Spinal cord (tissue), 3 donors: ENCODE data around the genes MAPT and OSBPL7.

DNA sequence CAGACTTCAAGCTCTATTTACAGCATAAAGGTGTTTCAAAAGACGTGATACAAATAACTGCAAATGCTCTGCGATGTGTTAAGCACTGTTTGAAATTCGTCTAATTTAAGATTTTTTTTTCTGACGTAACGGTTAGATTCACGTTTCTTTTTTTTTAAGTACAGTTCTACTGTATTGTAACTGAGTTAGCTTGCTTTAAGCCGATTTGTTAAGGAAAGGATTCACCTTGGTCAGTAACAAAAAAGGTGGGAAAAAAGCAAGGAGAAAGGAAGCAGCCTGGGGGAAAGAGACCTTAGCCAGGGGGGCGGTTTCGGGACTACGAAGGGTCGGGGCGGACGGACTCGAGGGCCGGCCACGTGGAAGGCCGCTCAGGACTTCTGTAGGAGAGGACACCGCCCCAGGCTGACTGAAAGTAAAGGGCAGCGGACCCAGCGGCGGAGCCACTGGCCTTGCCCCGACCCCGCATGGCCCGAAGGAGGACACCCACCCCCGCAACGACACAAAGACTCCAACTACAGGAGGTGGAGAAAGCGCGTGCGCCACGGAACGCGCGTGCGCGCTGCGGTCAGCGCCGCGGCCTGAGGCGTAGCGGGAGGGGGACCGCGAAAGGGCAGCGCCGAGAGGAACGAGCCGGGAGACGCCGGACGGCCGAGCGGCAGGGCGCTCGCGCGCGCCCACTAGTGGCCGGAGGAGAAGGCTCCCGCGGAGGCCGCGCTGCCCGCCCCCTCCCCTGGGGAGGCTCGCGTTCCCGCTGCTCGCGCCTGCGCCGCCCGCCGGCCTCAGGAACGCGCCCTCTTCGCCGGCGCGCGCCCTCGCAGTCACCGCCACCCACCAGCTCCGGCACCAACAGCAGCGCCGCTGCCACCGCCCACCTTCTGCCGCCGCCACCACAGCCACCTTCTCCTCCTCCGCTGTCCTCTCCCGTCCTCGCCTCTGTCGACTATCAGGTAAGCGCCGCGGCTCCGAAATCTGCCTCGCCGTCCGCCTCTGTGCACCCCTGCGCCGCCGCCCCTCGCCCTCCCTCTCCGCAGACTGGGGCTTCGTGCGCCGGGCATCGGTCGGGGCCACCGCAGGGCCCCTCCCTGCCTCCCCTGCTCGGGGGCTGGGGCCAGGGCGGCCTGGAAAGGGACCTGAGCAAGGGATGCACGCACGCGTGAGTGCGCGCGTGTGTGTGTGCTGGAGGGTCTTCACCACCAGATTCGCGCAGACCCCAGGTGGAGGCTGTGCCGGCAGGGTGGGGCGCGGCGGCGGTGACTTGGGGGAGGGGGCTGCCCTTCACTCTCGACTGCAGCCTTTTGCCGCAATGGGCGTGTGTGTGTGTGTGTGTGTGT lies at the start of gene MAPT:
TSS of gene MAPT (plus strand) at position 815 of the 1,331 bp plus-strand sequence.
- PRO-cap: no peak
- RAMPAGE, long total RNA: start-site peak on the plus strand centred at position 864 of the sequence, 111 bp wide, 563 and 863 reads in 2 replicates

DNA sequence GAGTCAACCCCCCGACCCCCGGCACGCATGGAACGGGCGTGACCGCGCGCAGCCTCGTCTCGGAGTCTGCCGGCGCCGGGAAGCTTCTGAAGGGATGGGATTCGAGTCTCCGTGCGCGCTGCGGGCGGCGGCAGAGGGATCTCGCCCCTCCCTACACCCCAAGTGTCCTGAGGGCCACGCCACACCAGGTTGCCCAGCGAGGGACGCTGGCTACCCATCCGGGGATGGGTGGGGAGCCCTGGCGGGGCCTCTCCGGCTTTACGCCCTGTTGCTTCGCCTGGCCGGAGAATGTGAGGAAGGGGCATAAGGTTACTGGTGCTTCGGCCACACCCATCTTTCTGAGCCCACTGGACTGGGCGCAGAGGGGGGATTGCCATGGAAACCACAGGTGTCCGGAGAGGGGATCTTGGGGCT lies 1.8 kb downstream of the MAPT start:
- PRO-cap: no peak
- RAMPAGE, long total RNA: no peak

GRCh38 chr17:46030083-46030920 lies 31.3 kb downstream of the STH start:
- PRO-cap: no peak
- RAMPAGE, long total RNA: no peak

- PRO-cap: no peak
- RAMPAGE, long total RNA: no peak
These were observed 53.8 kb downstream of the KANSL1 start for GRCh38 chr17:46139229-46139995.

GRCh38 chr17:46192203-46193285 lies 685 bp downstream of the KANSL1 start:
- PRO-cap: no peak
- RAMPAGE, long total RNA: no peak

DNA sequence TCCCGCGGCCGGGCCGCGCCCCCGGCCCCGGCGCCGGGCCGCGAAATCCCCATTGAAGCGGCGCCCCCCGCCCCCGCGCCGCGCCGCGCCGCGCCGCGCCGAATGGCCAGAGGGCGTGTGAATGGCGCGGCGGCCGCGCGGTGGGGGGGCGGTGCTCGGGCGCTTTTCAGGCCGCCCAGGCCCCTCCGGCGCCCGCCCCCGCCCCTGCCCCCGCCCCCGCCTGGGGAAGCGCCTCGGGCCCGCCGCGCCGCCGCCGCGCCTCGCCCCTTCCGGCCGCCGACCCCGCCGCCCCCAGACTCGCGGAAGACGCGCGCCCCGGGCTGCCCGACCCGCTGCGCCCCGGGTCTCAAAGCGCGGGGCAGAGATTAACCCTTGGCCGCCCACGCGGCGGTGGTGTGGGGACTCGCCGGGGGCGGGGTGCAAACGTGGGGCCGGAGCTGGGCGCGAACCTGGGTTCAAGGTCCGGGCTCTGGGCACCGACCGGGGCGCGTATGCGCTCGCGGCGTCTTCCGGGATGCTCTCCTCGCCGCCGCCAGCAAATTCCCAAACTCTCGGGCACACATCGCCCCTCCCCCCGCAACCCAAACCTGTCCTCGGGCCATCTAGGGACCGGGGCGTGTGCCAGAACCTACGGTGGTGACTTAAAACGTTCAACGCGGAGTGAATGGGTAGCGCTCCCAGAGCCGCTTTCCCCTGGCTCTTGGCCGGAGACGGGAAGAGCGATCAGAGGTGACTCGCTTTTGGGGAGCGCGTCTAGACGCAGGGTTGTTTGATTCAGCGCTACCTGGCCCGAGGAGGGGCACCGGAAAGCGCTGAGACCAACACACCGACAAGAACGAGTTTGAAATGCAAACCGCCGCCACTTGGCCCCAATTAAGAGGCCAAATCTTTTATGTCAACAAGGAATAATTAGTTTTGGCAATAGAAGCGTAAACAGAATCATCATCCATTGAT lies 46.5 kb downstream of the WNT3 start:
- PRO-cap: no peak
- RAMPAGE, long total RNA: no peak

GRCh38 chr17:46925461-46926003 lies 2.6 kb downstream of the GOSR2 start:
- PRO-cap: no peak
- RAMPAGE, long total RNA: no peak

DNA sequence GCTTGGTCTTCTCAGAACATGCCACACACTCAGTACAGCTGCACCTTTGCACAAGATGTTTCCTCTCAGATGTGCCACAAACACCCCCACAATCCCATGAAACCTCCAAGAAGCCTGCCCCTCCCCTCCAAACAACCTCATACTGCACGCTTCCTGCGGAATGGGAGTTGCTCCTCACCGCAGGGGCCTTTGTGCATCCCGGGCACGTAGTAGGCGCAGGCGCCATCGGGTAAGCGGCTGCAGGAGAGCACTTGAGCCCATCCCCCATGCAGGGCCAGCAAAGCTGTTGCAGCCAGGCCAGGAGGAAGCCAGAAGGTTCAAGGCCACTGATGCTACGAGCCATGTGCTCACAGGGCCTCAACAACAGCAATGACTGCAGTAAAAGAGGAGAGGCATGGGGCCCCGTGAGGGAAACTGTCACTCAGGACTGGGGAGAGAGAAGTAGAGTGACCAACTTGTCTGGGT lies 20.5 kb downstream of the GOSR2 start:
- PRO-cap: no peak
- RAMPAGE, long total RNA: no peak

GRCh38 chr17:46945132-46945961 lies 22.4 kb downstream of the GOSR2 start:
- PRO-cap: no peak
- RAMPAGE, long total RNA: no peak

DNA sequence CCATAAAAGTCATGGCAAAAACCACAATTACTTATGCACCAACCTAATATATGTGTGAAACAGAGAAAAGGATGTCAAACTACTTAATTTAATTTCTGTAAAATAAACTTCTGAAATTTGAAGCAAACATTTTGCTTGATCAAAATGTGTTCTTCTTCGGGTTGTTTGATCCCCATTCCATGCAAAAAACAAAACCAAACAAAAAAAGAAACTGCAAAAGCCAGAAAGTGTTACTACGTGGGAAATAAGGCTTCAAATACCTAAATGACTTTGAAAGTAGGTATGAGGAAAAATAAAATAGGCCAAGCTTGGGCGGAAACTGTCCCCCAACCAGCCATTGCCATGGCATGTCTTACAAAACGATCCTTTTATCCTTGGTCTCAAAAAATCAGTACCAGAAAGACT lies 70.6 kb downstream of the CDC27 start:
- PRO-cap: no peak
- RAMPAGE, long total RNA: no peak

DNA sequence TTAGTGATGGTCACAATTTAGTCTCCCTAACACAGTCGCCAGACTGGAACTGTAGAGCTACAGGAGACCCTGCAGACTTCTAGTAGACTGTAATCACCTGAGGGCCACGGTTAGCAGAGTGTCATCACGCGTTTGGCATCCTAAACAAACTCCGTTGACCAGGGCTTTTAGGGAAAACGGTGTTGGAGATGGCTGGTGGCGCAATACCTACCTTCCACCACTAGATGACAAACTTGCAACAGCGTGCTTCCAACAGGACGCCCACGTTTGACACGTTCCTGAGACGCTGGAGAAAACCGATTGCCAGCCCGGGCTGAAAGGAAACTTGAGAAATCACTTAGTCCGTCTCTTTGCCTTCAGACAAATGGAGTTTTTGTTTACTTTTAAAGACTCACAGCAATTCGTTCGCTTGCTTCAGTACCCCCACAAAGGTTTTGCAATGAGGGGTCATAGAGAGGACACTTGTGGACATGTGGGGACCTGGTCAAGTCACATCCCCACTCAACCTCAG lies 20.6 kb downstream of the MYL4 start:
- PRO-cap: no peak
- RAMPAGE, long total RNA: no peak

GRCh38 chr17:47275171-47276070 lies 21.8 kb downstream of the ITGB3 start:
- PRO-cap: no peak
- RAMPAGE, long total RNA: no peak

DNA sequence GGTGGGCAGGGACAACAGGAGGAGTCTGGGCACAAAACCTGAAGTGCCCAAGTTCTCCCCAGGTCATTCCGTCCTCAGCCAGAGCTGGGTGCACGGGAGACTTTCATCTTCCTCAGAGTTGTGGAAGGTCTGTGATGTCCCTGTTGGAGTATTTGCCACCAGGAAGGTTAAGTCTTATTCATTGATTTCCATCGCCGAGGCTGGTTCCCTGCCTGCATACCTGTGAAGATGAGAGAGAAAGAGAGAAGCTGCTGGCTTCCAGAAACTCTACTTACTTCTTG lies 26.2 kb downstream of the ITGB3 start:
- PRO-cap: no peak
- RAMPAGE, long total RNA: no peak

DNA sequence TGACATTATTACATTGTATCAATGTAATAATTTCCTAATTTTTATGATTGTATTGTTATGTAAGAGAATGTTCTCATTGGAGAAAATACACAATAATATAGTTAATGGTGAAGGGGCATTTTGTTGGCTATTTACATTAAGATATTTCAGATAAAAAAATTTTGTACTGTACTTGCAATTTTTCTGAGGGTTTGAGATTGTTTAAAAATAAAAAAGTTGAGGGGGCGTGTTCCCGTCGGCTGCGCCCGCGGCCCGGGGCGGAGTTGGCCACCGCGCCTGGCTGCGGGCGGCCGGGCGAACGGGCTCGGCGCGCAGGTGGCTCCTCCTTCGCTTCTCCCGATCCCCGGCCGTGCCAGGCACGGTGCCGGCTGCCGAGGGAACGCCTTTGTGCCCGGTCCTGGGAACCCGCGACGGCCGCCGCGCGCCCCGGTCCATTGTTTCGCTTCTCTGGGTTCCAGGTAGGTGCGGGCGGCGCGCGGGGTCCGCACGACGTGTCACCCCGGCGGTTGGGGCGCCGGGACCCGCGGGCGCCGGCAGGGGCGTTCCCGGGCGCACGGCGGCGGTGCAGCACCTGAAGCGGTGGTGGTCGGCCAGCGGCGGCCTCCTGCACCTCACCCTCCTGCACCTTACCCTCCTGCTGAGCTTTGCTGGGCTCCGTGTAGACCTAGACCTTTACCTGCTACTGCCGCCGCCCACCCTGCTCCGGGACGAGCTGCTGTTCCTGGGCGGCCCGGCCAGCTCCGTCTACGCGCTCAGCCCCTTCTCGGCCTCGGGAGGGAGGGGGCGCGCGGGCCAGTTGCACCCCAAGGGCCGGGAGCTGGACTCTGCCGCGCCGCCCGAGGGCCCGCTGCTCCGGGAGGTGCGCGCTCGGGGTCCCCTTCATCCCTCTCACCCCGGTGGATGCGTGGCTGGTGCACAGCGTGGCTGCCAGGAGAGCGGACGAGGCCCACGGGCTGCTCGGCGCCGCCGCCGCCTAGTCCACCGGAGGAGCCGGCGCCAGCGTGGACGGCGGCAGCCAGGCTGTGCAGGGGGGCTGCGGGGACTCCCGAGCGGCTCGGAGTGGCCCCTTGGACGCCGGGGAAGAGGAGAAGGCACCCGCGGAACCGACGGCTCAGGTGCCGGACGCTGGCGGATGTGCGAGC lies 99.8 kb downstream of the EFCAB13 start:
- PRO-cap: no peak
- RAMPAGE, long total RNA: no peak

DNA sequence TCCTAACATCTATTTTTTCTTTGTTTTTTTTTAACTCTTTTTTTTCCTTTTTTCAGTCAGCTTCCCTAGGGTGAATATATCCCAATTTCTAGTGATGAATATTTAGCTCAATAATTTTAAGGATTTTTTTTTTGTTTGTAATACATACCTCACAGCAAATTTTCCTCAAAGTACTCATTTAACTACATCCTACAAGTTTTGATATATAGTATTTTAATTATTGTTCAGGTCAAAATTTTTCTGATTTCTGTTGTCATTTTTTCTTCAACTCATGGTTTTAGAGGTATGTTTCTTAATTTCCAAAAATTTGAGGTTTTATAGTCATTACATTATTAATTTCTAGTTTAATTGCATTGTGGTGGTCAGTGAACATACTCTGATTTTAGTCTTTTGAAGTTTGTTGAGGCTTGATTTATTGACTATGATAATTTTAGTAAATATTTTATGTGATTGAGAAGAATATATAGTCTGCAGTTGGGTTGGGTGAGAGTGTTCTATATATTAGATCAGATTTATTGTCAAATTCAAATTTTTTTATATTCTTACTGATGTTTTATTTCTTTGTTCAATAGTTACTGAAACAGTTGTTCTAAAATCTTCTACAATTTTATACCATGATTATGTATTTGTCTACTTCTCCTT lies 99.5 kb upstream of the NPEPPS start:
- PRO-cap: no peak
- RAMPAGE, long total RNA: no peak

DNA sequence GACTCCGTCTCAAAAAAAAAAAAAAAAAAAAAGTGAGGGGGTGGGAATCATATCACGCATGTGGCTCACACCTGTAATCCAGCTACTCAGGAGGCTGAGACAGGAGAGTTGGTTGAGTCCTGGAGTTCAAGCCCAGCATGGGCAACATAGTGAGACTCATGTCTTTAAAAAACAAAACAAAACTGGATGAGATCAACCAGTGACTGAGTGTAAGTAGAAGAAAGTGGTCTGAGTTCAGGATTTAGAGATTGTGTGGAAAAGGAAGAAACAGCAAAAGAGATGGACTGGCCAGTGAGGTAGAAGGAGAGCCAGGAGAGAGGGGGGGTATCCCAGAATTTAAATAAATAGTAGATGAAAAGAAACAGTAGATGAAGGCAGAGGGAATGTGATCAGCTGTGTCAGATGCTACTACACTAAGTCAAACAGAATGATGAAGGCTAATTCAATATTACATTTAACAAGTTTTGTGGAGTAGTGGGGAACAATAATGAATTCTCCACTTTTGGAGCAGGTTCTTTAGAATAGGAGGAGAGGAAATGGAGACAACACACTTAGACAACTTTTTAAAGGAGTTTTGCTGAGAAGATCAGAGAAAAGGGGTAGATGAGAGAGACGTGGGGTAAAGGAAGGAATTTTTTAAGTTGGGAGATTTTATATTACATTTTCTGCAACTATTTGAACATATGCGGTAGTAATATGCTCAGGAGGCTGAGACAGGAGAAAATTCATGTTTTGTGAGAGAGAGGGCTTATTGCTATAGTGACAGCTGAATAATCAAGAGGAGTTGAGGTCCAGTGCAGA lies 41.1 kb upstream of the KPNB1 start:
- PRO-cap: no peak
- RAMPAGE, long total RNA: no peak

- PRO-cap: unidirectional peak, minus-strand start at chr17:47649616
- RAMPAGE, long total RNA: no peak
These were observed 565 bp upstream of the KPNB1 start for GRCh38 chr17:47649036-47649671.

DNA sequence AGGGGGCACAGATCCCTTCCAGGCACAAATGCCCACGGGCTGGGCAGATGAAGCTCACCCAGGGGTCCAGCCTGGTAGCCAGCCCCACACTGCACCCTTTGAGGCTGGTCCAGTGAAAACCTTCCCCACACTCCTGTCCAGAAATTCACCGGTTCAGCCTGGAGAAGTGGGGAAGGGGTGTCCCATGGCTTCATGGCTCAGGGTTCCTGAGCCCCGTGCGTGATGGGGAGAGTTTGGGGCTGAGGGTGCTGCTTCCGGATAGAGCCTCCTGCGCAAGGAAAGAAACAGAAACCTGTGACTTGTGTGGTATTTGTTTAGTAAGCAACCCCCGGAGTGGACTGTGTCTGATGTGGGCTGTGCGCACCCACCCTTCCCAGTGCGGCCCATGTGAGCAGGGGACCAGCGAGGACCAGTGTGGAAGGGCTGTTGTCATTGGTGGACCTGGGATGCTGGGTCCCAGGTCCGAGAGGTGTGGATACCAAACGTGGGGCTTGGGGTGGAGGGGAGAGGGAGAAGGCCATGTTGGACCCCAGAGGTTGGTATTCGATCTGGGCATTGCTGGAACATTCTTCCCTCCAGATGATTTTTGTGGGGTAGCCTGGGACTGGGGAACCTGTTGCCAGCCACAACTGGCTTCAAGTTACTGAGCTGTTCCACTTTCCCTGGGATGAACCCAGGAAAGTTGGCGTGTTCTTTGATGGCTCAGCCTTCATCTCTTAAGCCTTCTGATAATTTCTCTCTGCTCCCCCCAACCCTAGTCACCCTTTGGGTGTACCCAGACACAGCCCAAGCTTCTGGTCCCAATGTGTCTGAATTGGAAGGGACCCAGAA lies 1.8 kb downstream of the TBX21 start:
- PRO-cap: no peak
- RAMPAGE, long total RNA: no peak

GRCh38 chr17:47819894-47820901 lies 1.4 kb downstream of the OSBPL7 start:
- PRO-cap: no peak
- RAMPAGE, long total RNA: no peak

DNA sequence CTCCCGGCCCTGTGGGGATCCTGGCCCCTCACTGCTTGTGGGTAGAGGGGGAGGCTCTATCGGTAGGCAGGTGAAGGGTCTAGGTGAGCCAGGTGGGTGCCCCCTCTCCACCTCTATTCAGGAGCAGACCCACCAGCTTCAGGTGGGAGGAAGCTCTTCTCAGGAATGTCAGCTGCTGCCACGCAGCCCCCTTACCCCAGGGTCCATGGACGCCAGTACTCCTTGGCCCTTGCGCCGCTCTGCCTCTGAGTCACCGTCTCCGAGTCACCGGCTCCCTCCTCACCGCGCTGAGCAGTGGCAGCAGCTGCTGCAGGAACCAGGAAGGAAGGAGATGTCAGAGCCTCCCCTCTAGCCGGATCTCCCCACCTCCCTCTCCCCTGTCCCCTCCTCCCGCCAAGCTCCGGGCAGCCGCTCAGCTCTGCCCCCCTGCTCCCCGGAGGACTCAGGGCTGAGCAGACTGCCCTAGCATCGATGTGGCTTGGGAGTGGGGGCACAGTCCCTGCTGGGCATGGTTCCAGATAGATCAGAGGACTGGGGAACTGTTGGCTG lies at the start of gene OSBPL7:
TSS of gene OSBPL7 (minus strand) at position 324 of the 549 bp plus-strand sequence.
- PRO-cap: no peak
- RAMPAGE, long total RNA: no peak